Mesenchymal stem cell of Wharton's jelly (primary cell): ENCODE data around the genes GZF1 and ENTPD6.

DNA sequence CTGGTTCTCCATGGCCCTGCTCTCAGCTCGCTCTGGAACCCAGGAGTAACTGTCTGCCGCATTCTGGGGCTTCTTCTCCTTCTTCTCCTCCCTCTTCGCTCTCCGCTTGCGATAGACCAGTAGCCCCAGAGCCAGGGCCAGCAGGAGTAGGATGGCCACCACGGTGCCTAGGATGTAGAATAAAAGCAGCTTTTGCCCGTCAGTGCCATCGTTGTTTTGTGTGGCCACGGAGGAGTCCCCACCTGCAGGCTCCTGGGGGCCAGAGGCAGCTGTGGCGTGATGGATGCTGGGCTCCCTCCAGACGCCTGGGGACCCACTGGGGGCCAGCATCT lies 1.9 kb downstream of the CD93 start:
- CAGE, long polyA plus RNA = no peak

- CAGE, long polyA plus RNA = no peak
These were observed 8.8 kb upstream of the CD93 start for GRCh38 chr20:23094848-23095358.

- CAGE, long polyA plus RNA = no peak
These were observed 40.4 kb upstream of the CD93 start for GRCh38 chr20:23126279-23127169.

GRCh38 chr20:23132364-23133593 lies 46.7 kb upstream of the CD93 start:
- CAGE, long polyA plus RNA = no peak

GRCh38 chr20:23205636-23206219 lies 119.6 kb upstream of the CD93 start:
- CAGE, long polyA plus RNA = no peak

DNA sequence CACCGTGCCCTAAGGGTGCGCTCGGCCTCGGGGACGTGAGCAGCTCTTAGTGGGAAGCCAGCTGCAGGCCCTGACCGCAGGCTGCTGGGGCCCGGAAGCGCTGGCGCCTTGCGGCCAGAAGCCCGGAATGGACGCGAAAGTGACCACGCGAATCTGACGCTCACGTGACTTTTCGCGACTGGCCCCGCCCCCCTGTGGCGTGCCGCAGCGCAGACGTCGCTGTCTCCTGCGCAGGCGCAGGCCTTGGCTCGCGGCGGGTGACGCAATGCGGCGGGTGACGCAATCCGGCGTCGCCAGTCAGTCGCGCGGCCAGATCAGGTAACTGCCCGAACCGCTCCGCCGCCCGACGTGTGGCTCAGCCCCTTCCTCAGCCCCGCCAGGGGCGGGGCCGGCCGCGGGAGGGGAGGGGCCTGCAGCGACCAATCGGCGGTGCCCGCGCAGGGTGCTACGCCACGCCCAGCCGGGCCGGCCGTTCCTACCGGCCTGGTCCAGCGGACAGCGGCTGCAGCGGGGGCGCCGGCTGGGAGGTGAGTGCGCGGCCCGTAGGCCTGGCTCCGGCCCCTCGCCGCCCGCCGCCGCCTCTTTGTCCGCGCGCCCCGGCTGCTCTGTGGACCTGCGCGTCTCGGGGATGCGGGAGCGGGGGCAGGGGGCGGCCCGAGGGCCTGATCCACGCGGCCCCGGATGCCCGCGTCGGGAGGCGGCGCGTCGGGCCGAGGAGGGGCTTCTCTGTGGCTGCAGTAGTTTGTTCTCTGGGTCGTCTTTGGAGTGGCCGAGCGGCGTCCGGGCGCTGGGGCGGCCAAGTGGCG lies at the start of gene GZF1:
GZF1 (plus strand) TSS at position 472 of the 806 bp plus-strand sequence.
- CAGE, long polyA plus RNA = no peak

DNA sequence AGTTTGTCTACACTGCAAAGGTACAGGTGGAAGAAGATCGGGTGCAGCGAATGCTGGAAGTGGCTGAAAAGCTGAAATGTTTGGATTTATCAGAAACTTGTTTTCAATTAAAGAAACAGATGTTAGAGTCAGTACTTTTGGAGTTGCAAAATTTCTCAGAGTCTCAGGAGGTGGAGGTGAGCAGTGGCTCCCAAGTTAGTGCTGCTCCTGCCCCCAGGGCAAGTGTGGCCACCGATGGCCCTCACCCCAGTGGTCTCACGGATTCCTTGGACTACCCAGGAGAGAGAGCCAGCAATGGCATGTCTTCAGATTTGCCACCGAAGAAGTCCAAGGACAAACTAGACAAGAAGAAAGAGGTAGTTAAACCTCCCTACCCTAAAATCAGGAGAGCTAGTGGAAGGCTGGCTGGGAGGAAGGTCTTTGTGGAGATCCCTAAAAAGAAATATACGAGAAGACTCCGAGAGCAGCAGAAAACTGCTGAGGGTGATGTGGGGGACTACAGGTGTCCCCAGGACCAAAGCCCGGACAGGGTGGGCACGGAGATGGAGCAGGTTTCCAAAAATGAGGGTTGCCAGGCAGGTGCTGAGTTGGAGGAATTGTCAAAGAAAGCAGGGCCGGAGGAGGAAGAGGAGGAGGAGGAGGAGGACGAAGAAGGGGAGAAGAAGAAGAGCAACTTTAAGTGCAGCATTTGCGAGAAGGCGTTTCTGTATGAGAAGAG lies 2.8 kb downstream of the GZF1 start:
- CAGE, long polyA plus RNA = no peak

DNA sequence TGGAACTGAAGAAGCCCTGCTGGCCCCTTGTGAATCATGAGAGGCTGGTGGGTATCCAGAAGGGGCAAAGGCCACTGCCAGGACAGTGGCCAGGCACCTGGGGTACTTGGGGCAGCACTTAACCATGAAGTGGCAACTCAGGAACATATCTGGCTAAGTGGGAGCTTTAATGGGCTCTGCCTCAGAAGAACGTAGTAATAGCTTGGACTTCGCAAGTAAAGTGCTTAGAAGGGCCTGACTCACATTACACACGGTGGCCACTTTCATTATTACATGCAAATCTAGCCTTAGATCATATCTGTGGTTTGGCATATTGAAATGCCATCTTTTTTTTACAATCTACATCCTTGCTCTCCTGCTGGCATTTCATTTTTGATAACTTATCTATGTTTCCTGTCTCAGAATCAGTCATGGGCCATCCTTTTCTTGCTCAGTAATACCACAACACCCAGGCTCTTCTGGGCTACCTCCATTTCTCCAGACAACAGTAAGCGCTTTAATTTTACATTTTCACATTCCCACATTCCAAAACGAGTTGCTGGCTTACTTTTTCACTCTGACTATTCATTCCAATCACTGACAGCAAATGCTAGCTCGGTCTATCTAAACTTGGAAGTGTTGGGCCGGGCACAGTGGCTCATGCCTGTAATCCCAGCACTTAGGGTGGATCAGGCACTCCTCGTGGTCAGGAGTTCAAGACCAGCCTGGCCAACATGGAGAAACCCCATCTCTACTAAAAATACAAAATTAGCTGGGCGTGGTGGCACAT lies 21.5 kb downstream of the NAPB start:
- CAGE, long polyA plus RNA = no peak

DNA sequence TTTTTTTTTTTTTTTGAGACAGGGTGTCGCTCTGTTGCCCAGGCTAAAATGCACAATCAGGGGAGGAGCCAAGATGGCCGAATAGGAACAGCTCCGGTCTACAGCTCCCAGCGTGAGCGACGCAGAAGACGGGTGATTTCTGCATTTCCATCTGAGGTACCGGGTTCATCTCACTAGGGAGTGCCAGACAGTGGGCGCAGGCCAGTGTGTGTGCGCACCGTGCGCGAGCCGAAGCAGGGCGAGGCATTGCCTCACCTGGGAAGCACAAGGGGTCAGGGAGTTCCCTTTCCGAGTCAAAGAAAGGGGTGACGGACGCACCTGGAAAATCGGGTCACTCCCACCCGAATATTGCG lies 4.7 kb upstream of the NAPB start:
- CAGE, long polyA plus RNA = no peak

DNA sequence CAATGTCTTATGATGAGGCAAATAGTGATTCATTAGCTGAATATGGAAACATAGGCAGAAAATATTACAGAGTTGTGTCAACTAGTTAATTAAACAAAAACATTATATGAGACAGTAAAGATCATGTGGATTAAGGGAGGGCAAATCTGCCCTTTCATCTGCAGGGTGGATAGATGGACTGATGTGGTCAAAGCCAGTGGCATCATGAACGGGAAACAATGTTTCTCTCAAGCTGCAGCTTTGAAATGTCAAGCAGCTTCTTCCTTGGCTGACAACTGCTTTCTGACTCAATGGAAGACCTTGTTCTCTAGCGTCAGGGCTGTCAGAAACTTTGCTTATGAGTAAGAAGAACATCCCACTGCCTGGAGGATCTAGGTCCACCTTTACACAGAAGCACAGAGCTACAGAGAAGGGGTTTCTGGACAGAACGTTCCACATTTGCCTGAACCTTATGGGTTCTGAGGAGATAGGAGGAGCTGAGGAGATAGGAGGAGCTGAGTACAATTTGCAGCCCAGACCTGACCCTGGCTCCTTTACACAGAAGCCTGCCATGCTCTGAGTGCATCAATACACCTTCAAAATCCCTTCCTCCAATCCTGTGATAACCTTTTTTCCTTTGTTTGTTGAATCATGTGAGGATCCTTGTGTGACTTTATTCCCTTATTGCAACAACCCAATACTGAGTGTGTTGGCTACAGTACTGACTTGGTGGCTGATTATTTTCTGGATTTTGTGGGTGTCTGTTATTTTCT lies 6.0 kb downstream of the CST5 start:
- CAGE, long polyA plus RNA = no peak

DNA sequence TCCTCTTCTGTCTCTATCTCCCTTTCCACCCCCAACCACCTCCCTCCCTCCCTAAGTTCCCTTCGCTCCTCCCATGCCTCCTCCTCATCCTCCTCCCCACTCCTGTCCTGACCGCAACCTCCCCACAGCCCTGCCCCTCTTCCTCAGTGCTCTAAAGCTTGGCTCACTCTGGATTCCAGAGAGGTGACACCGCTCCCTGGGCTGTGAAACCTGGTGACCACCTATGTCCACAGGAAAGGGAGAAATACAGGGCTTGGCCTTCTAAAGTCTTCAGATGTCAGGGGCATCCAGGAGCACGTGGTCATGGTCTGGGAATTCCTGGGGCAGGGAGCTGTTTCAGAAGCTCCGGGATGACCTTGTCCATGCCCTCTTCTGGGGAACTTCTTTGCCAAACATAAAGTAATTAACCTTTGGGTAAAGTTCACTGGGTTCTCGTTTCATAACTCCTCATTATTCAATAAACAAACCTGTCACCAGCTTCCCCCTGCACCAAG lies 347 bp upstream of the CST5 start:
- CAGE, long polyA plus RNA = no peak

DNA sequence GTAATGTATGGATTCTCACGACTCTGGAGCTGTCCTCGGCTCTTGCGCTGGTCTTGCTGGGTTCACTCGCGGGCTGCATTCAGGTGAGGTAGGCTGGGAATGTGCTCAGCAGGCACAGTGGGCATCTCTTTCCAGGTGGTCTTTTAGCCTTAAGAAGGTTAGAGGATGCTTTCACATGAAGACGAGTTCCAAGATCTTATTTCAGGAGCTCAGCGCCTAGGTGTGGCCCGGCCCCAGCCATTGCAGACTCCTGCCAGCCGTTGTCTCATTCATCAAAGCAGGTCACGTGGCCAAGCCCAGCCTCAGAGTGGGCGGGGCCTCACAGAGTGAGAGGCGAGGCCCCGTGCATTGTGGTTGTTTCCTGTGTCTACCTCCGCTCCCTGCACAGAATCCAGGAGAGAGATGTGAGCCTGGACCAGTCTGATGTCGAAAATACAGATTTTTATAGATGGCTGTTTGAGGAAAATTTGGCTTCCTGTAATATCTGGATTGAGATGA lies 49.2 kb upstream of the CST5 start:
- CAGE, long polyA plus RNA = no peak

DNA sequence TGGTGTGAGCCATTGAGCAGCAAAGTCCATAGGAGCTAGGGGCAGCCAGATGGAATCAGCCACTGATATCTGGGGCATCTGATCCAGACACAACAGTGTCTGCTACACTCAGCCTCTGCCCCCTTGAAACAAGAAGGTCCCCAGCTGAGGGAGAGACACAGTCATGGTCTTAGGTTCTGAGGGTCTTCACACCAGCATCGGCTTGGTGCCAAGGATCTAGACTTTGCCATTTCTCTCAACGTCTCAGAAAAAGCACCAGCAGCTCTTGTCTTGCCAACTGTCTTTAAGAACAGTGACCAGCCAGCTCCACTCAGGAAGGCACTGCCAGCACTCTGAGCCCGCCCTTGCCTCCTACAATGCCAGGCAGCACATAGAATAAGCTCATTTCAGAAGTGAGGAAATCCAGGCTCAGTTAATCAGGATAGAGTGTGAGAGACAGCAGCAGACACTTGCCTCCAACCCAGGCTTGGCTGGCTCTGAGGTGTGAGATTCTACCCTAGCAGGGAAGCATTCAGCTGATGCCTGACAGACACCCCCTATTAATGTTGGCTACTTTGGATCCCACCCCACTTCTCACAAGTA lies 4.4 kb upstream of the SYNDIG1 start:
- CAGE, long polyA plus RNA = no peak

DNA sequence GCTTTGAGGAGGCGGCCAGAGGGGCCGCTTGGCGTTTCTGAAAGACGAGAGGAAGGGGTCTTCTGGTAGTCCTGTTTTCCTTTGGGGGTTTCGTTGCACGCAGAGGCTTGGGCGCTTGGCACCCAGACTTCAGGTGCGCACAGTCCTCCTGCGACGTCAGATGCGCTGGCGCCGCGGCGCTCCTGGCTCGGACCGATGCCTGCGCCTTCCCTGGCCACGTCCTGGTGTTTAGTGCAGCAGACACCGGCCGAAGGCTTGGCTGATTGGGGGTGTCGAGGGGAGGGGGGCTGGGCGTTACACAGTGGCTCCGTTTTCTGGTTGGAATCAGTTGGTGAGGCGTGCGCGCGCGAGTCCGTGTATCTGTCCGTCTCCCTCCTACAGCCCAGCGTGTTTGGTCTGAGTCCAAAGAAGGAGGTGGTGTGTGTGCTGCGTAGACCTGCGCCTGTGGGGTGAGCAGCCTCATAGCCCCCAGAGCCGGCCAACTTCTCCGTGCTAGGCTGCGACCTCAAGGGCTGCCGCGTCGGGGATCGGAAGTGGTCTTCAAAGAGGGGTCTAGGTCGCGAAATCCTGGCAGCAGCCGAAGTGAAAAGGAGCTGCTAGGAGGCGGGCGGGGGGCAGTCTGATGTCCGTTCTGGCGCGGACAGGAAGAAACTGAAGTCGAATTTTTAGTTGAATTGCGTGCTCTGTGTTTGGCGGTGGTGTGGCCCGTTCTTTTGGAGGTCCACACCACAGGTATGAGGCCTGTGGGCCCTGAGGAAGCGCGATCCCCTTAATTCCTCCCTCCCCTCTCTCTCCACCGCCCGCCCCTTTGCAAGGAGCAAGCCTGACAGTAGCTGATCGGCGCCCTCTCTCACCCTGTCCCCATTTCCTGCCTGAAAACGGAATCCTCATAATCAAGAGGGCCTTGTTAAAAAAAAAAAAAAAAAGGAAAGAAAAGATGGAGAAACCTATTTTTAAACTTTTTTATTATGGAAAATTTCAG lies 1.6 kb downstream of the SYNDIG1 start:
- CAGE, long polyA plus RNA = no peak

DNA sequence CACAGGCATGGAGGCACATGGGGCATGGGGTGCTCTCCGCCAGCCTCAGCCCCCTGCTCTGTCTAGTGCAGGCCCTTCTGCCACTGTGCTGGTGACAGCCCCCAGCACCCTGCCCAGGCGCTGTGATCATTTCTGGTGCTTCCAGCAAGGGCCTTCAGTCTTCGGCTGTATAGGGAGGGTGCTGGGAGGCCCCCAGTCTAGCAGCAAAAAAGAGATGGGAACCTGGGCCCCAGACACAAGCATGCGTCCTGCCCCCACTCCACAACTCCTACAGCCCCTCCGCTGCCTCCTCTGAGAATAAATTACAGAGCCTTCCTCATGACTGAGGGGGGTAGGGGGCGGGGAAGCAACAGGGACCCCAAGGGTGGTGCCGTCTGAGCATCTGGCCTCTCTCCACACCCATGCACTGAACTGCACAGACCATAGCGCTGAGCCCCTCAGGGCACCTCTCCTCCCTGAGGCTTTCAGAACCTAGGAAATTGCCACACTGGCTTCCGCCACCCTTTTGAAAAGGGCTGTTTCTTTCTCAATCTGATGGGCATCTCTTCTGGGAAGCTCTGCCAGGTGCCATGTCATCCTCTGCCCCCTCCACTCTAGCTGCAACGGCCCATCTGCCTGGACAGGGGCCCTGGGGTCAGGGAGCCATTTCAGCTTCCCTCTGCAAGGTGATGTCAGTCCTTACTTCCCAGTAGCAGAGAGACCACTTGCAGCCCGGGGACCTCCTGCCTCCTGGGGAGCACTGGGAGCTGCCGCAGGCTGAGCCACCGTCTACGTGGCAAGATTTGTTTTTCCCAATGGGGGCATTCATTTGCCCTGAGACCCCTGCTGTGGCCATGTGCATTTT lies 2.5 kb downstream of the CST7 start:
- CAGE, long polyA plus RNA = no peak

DNA sequence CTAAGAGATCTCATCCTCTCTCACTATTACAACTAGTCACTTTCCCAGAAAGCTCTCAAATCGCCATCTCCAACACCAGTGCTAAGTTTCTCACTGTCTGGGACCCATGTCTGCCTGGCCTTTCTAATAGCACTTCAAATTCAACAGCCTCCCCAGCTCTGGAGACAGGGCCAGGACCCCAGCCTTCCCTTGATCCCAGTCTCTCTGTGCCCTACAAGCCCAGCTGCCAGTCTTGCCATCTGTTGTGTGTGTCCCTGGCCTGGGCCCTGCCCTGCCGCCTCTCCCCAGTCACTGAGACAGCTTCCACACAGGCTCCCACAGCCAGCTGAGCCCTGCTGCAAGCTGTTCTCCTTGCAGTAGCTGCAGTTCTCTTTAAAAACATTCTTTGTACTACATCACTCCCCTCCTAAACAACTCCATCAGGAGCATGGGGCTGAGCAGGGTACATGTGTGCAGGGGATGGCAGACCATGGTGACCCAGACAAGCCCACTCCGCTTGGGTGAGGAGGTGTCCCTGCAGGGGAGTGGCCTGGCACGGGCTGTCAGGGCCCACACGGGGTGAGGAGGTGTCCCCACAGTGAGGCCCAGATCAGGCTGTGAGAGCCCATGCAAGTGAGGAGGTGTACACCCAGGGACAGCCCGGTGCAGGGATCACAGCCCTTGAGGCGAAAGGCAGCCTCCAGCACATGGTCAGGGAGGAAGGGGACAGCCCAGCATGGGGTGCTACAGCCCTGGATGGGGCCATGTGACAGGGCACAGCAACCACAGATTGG lies 16.1 kb downstream of the CST7 start:
- CAGE, long polyA plus RNA = no peak

DNA sequence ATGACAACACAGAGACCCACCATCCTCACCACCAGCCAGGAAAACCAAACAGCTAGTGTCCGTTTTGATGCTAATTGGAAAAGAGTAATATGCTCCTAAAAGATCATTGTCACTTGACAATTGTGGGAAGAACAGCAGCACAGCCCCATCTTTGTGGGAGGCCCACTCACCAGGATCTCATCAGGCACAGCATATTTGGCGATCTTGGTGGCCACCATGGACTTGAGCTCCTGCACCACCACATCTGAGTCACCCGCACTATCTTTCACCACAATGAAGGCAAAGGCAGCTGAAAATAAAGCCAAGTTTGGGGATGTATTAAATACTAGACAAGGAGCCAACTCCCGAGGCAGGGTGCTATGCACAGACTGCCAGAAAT lies 16.5 kb upstream of the APMAP start:
- CAGE, long polyA plus RNA = no peak

GRCh38 chr20:25195497-25196071 lies at the start of gene ENTPD6:
TSS of gene ENTPD6 (plus strand) at chr20:25195712.
- CAGE, long polyA plus RNA = start-site peak on the plus strand at chr20:25195686-25195798, 511 and 825 reads in 2 replicates

GRCh38 chr20:25251967-25253080 lies 4.4 kb downstream of the PYGB start:
- CAGE, long polyA plus RNA = no peak

DNA sequence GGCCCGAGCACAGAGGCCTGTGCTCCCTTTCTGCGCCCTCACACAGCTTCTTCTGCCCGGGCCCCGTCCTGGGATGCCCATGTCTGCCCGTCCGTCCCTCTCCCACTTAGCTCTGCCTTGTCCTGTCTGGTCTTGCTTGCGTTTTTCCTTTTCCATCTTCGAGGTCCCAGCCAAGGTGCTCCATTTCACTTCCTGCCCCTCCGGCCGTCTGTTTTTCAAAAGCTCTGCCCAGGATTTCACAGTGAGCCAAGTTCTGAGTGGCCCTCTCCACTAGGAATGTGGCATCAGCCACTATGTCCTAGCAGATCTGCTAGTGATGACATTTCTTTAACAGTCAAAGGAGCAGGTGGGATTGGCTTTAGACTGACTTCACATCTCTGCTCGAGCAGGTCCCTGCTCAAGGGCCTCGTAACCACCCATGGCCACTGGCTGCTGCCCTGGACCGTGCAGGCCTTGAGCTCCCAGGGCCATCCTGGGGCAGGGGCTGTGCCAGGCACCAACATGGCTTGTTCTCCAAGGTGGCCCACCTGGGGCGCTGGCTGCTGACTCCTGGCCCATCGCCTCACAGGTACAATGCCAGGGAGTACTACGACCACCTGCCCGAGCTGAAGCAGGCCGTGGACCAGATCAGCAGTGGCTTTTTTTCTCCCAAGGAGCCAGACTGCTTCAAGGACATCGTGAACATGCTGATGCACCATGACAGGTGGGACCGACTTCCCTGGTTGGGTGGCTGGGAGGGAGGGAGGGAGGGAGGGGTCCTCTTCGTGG lies 45.9 kb downstream of the PYGB start:
- CAGE, long polyA plus RNA = no peak